Umbilical cord (tissue), 2 donors: ENCODE results near the gene KTN1.

DNA sequence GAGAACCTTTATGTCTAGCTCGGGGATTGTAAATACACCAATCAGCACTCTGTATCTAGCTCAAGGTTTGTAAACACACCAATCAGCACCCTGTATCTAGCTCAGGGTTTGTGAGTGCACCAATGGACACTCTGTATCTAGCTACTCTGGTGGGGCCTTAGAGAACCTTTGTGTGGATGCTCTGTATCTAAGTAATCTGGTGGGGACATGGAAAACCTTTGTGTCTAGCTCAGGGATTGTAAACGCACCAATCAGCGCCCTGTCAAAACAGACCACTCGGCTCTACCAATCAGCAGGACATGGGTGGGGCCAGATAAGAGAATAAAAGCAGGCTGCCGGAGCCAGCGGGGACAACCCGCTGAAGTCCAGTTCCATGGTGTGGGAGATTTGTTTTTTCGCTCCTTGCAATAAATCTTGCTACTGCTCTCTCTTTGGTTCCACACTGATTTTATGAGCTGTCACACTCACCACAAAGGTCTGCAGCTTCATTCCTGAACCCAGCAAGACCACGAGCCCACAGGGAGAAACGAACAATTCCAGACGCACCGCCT is 2.6 kb upstream of the CNIH1 start:
- RAMPAGE, long total RNA, result no peak

- RAMPAGE, long total RNA, result no peak
Observed at GRCh38 chr14:54569860-54570804, 3.2 kb downstream of the SAMD4A start.

DNA sequence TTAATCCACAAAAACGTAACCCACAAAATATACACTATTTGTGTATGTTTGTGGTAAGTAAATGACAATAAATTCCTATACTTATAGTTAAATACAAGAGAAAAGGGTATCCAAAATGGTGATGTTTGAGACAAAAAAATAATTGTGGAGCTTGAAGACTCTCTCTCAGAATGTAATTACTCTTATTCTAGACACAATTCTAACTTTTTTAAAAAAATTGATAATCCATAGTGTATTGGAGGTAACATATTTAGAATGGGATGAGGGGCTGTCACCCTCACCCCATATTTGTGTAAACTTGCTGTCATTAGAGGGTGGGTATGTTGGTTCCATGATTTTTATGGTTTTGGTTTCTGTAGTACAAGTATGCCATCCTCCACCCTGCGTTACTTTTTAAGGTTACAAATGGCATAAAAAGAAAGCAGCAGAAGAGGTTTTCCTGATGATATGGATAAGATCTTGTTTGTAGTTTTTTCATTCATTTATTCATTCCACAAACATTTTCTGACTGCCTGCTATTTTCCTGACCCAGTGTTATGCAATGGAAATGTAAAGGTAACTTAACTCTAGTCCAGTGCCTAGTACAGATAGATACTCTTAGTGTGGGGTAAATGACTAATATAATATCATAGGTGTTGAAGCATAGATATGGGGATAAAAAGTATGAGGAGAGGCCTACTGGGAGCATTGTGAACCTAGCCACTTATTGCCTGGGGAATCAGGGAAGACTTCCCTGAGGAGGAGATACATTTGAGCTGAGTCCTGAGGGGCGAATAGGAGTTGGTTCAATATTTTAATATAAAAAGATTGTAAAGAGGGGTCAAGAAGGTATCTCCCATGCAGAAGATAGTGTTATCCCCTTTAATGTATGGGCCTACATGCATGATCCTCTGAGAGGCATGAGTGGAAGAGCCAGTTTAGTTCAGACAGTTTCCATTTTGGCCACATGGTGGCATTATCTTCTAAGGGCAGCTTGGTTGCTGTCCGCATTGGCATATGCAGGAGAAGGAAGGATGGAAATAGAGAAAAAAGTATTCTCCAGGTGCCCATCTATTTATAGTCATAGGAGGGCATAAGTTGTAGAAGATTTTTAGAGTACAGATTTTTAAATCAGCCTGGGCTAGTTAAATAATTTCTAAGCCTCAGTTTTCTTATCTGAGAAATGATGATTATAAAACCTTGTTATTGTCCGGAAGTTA is 5.0 kb downstream of the SAMD4A start:
- RAMPAGE, long total RNA, result no peak

- RAMPAGE, long total RNA, result no peak
Observed at GRCh38 chr14:54604157-54604617, 37.3 kb downstream of the SAMD4A start.

- RAMPAGE, long total RNA, result no peak
Observed at GRCh38 chr14:54650883-54651231, 83.9 kb downstream of the SAMD4A start.

DNA sequence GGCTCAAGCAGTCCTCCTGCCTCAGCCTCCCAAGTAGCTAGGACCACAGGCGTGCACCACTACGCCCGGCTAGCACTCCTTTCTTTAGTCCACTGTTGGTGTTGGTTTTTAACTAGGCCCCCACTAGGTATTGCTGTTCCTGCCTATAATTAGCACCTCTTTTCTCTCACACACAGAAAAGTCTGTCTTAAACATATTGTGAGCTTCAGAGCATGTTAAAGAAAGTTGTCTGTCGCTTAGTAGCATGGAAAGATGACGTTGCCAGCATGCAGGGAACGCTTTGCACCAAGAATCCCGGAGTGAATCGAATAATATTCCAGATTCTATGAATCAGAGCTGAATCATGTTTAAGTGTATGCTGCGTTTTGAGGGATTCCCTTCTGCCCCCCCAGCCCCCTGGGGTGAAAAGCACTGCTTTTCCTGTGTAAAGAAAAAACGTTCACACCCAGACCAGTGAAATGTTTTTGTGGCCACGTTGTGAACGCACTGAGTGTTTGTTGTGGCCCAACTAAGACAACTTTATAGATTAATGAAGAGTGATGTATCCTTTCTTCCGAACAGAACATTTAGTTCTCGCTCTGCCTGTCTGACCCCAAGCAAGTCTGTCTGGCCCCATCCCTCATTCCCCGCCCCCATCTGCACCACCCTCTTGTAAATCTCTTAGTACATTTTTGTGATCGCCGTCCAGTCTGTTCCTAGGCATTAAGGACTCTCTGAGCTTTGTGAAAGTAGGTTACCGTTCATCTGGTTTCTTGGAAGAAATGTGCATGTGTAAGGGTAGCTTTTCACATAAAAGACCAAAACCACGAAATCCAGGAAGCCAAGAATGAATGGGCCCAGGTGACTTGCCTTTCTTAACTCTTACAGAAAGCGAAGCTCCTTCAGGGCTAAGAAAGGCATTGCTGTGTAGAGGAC is 102.9 kb downstream of the SAMD4A start:
- RAMPAGE, long total RNA, result no peak

DNA sequence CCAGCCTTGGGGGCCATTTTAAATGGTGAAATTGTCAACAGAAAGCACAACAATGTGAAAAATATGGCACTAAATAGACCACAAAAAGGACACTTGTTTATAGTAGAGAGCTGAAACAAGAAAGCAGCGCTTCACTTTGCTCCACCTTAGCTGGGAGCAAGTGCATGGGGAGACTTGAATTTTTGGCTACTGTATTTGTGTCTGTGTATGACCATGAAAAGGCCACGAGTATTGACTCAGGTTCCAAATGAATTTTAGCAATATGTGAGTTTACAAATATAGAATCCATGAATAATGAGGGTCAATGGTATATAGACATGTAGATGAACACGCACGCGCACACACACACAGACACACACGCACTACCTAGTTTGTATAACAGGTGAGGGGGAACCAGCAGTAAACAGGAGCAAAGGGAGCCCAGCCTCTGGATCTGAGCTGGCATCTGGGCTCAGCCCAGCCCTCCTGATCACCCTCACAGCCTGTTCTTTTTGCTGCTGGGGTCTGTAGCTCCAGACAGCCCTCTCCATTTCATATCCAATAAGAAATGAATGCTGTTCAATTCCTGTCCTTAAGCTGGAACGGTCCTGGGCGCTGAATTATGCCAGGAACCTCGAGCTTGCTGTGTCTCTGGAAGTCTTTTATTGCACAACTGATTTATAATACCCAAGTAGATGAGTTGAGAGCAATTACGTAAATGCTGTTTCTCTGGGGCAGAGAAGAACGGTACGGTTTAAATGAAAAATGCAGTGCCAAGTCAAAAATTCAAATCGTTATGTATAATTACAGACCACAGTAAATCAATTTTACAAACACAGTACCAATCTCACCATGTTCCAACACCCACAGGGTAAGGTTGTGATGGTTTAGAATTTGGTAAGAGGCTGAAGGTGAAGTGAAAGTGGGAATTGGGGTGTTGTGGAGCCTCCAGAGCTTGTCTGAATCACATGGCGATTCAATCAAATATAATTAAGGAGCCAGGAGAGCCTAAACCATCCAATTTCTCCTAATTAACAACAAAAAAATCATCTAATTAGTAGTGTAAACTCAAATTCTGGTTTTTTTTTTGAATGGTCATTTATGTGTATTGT is 160.9 kb downstream of the SAMD4A start:
- RAMPAGE, long total RNA, result no peak

GRCh38 chr14:54730044-54730889 is 163.3 kb downstream of the SAMD4A start:
- RAMPAGE, long total RNA, result no peak

- RAMPAGE, long total RNA, result no peak
Observed at GRCh38 chr14:54782742-54783325, 119.8 kb downstream of the GCH1 start.

- RAMPAGE, long total RNA, result no peak
Observed at GRCh38 chr14:54814959-54815543, 87.6 kb downstream of the GCH1 start.

- RAMPAGE, long total RNA, result no peak
Observed at GRCh38 chr14:55111218-55111698, 17.8 kb upstream of the LGALS3 start.

DNA sequence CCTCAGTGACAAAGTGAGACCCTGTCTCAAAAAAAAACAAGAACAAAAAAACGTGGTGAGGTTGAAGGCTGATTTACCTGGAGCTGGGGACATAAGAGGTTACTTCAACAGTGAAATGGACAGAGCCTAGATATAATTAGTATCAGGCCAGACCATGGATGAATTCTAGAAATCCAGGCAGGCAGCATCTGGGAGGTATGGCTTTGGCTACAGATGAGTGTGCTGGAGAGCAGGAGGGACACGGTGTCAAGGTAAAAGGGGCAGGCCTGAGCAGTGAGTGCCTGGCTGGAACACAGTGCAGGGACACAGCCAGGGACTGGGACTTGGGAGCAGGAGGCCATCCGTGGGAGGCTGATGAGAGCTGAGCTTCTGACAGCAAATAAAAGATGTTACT is 13.7 kb upstream of the LGALS3 start:
- RAMPAGE, long total RNA, result no peak

GRCh38 chr14:55122506-55123598 is 6.2 kb upstream of the LGALS3 start:
- RAMPAGE, long total RNA, result no peak

- RAMPAGE, long total RNA, result no peak
Observed at GRCh38 chr14:55309839-55310409, 38.7 kb downstream of the FBXO34 start.

DNA sequence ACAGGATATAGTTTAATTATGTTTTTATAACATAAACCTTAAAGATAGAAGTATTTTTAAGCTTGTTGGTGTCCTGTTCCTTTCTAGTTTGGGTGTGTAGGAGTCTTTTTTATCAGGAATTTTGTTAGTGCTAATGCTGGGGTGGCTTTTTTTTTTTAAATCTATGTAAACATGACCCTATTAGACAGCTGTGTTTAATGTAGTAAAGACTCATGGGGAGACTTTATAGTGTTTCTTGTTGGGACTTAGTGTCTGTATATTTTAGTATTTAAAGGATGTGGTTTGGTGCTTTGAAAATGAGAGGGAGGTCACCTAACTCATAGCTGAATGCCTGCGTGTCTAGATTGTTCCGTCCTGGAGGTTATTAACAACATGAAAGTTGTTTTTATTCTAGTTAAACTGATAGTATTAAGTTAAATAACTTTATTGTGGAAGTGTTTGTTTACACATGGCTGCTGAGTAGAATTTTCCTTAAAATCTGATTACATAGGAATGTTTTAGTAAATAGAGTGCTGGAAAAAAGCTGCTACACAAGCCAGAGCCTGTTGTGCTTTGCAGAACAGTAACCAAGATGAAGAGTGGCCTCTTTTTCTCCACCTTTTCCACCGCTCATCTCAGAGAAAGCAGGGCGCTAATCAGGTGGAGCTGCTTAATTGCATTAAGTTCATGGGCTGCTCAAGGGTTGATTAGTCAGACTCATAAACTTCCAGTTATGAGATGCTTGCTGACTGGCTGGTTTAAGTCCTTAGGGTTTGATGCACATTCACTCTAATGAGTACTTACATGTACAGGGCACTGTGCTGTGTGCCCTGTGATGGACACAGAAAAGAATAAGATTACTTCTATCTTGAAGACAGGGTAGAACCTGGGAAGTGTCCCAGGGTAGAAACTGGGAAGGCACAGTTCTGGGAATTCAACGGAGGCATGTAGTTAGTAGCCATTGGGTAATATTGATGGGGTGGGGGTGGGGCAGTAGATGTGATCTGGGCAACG is 62.7 kb downstream of the FBXO34 start:
- RAMPAGE, long total RNA, result no peak

- RAMPAGE, long total RNA, result no peak
Observed at GRCh38 chr14:55350354-55351144, 61.1 kb downstream of the ATG14 start.

DNA sequence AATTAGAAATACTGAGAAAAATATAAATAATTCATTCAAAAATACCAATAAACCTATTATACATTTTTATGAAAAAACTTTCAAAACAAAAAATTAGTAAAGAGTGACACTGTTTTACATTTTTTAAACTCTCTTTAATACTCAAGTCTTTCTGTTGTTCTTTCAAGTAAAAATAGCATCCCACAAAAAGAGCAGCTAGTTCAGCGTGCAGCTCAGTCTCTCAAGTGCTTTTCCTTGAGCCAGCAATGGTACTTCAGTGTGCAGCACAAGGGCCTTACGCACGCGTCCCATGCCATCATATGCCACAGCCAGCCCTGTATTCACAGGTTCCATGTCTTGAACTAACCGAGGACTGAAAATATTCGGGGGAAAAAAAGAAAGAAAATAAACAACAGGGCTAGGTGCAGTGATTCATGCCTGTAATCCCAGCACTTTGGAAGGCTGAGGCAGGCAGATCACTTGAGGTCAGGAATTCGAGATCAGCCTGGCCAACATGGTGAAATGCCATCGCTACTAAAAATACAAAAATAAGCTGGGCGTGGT is 28.7 kb downstream of the ATG14 start:
- RAMPAGE, long total RNA, result no peak

DNA sequence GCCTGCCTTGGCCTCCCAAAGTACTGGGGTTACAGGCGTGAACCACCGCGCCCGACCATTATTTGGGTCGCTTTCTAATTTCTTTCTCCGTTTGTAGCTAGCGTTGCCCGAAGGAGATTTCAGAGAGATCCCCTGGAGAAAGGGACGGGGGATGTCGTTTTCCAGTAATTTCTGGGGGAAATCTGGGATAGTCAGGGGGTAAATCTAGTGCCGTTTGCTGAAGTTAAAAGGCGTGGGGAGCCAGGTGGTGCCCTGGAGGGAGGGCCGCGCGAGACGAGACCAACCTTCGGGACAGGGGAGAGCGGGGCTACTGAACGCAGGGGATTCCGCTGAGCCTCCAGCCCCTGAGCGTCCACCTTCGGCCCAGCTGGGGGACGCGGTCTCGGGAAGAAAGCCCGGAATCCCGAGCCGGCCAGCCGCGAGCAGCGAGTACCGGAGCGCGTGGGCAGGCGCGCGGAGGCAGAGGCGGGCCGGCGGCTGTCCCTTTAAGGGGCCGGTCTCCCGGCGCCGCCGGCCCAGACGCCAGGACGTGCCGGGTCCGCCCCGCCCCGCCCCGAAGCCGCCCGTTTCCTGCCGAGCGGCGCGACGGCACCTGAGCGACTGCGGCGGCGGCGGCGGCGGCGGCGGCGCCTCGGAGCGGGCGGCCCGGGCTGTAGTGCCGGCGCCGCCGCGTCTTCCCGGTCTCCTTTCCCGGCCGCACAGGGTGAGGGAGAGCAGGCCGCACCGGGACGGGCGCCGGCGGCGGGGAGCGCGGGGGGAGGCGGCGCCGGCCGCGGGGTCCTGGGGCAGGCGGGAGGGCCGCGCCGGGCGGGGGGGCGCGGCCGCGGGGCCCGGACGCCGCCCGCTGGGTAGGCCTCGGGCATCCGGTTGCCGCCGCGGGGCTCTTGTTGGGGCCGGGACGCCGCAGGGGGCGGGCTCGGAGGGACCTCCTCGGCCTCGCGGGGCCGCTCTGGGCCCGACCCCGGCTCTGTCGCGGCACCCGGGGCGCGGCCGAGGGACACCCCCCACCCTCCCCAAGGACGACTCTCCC is at the start of gene KTN1:
Gene KTN1 (plus strand): TSS at position 556 of the 1,030 bp plus-strand sequence.
- RAMPAGE, long total RNA, result no peak

DNA sequence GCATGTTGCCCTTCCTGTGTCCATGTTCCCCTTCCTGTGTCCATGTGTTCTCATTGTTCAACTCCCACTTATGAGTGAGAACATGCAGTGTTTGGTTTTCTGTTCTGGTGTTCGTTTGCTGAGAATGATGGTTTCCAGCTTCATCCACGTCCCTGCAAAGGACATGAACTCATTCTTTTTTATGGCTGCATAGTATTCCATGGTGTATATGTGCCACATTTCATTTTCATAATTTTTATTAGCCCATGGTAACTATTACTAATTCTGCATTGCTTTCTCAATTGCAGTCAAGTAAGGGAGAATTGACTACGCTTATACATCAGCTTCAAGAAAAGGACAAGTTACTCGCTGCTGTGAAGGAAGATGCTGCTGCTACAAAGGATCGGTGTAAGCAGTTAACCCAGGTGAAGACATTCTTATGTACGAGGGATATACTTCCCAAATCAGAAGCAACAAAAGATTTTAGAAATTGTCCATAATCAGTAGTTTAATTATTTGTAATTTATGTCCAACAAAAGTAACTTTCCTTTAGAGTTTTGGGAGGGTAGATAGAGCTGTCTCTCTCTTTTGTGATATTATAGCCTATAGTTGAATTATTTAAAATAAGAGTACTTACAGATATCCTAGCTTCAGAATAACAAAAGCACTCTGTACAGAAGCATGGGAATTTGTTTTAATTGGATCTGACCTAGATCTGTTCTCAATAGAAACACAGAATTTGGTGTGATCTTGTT is 47.8 kb downstream of the KTN1 start:
- RAMPAGE, long total RNA, result no peak

- RAMPAGE, long total RNA, result no peak
Observed at GRCh38 chr14:55650114-55650721, 70.2 kb downstream of the KTN1 start.